Daoy (cell line): Measurements from ENCODE around the genes GFAP, C1QL1 and ARHGAP27.

GRCh38 chr17:44438634-44439009 is 49.2 kb upstream of the ITGA2B start:
- RAMPAGE, long total RNA: no peak

GRCh38 chr17:44453364-44454245 is 49.6 kb downstream of the GPATCH8 start:
- RAMPAGE, long total RNA: no peak

- RAMPAGE, long total RNA: no peak
Measured at GRCh38 chr17:44627681-44628119, 28.6 kb upstream of the MEIOC start.

DNA sequence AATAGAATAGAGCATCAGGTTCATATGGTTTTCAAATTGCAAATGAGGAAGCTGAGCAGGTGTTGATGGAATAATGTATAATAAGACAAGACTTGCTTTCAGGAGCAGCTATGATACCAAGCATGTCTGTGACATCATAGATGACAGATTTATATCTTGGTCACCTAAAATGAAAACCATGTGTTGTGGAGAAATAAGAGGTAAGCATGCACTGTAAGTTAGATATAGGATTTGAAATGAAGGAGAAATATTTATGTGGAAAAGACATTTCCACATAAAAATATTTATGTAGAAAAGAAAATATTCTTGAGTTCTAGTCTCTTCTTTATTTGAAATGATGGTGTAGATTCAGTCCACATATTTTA is 8.7 kb downstream of the MEIOC start:
- RAMPAGE, long total RNA: no peak

DNA sequence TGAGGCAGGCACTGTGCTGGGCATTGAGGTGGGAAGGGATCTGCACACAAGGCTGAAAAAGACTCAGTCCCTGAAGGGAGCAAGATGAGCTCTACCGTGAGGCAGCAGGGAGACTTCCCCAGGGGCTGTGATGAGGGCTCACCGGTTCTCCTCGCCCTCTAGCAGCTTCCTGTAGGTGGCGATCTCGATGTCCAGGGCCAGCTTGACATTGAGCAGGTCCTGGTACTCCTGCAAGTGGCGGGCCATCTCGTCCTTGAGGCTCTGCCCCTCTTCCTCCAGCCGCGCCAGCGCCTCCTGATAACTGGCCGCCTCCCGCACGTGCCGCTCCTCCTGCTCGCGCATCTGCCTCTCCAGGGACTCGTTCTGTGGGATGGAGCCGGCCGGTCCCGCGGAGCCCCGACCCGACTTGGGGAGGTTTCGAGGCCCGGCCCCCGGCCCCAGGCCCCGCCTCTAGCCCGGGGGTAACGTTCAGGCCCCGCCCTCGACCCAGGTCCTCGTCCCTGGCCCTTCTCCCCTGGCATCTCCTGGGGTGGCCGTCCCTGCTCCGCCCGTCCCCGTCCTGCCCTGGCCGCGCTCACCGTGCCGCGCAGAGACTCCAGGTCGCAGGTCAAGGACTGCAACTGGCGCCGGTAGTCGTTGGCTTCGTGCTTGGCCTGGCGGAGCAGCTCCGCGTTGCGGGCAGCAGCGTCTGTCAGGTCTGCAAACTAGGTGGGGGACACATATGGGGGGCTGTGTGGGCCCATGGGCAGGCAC is 4.0 kb downstream of the GFAP start:
- RAMPAGE, long total RNA: no peak

- RAMPAGE, long total RNA: no peak
Measured at GRCh38 chr17:44915302-44915736, at the start of gene GFAP. GFAP (minus strand) TSS chr17:44915500.

GRCh38 chr17:44932568-44933518 is 14.7 kb downstream of the KIF18B start:
- RAMPAGE, long total RNA: no peak

DNA sequence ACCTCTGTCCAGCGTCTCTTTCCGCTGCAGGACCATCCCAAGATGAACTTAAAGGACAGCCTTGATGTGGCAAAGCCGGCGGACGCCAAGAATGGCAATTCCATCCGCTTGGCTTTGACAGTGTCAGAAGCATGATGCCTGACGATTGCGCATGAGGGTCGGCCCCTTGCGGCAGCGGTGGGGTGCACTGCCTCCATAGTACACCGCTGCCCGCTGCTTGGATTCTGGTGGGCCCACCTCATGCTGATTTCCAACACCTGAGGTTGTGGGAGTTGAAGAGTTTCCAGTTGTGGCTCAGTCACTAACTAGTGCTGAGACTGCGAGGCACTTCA is 505 bp upstream of the KIF18B start:
- RAMPAGE, long total RNA: no peak

DNA sequence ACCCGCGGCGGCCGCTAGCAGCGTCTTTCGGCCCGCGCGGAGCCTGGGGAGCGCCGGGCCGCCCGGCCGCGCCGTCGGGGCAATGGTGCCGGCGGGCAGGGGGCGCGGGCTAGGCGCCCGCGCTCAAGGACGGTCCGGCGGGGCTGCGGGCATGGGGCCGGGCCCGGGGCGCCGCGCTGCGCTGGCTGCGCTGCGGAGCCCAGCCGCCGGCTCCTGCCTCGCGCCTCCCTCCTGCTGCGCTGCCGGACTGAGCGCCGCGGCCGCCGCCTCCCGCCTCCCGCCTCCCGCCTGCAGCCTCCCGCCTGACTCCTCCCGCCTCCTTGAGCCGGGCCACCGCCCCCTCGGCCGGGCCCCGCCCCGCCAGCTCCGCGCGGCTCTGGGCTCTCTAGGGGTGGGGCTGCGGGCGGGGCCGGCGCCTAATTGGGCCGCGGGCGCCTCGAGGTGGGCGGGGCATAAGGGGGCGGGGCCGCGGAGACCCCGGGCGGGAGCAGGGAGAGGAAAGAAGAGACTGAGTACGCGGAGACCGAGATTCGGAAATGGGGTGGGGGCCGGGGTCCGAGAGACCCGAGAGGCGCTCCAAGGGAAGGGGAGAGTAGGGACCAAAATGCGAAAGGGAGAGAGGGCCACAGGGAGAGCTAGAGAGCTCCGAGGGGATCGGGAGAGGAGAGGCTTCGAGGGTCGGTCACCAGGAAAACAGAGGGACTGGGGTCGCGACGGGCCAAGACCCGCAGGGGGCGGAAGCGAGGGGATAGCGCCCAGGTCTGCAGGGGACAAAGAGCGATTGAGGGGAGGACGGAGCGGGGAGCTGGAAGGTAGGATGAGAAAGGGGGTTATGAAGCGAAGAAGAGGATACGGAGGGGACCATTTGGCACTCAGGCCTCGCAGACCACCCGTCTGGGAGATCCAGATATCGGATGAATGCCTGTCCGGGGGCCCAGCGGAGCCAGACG is at the start of gene C1QL1:
TSS of gene C1QL1 (minus strand) at position 249 of the 950 bp plus-strand sequence.
- RAMPAGE, long total RNA: no peak

DNA sequence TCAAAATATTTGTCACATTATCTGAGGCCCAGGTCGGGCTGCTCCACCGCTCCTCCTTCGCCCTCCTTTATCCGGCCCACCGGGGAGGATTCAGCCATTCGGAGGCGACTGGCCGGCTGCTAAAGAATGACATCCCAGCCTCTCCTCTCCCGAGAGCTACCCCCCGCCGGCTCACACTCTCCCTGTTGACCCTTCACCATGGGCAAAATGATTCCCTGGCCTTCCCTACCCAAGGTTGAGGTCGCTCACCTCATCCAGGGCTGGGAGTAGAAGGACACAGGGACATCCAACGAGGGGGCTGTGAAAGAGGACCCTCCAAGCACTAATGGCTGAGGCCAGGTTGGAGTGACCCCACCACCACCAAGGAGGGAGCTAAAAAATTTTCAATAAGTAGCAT is 1.4 kb upstream of the C1QL1 start:
- RAMPAGE, long total RNA: no peak

- RAMPAGE, long total RNA: no peak
Measured at GRCh38 chr17:45151229-45152357, 3.3 kb downstream of the HEXIM1 start.

DNA sequence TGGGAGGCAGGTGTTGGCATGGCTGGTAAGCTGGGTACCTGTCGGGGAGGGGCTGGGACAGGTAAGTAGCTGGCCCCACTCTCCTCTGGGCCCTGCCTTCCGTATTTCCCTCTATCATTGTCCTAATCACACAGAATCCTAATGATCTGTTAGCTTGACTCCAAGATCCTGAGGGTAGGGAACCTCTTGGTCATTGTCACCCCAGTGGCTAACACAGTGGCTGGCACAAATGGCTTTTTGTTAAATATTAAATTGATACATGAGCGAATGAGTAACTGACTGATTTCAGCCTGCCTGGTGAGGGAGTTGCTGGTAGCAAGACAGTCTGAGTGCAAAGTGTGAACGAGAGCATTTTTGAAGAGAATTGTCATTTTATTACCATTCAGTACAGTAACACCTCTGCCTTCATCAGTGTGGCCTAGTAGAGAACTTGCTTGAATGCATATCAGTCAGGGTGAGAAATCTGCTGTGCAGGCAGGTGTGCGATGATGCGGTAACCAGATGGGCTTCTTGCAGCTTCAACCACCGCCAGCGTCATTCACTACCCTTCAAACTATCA is 28.8 kb downstream of the HEXIM2 start:
- RAMPAGE, long total RNA: no peak

GRCh38 chr17:45224414-45224950 is 2.8 kb downstream of the FMNL1 start:
- RAMPAGE, long total RNA: no peak

DNA sequence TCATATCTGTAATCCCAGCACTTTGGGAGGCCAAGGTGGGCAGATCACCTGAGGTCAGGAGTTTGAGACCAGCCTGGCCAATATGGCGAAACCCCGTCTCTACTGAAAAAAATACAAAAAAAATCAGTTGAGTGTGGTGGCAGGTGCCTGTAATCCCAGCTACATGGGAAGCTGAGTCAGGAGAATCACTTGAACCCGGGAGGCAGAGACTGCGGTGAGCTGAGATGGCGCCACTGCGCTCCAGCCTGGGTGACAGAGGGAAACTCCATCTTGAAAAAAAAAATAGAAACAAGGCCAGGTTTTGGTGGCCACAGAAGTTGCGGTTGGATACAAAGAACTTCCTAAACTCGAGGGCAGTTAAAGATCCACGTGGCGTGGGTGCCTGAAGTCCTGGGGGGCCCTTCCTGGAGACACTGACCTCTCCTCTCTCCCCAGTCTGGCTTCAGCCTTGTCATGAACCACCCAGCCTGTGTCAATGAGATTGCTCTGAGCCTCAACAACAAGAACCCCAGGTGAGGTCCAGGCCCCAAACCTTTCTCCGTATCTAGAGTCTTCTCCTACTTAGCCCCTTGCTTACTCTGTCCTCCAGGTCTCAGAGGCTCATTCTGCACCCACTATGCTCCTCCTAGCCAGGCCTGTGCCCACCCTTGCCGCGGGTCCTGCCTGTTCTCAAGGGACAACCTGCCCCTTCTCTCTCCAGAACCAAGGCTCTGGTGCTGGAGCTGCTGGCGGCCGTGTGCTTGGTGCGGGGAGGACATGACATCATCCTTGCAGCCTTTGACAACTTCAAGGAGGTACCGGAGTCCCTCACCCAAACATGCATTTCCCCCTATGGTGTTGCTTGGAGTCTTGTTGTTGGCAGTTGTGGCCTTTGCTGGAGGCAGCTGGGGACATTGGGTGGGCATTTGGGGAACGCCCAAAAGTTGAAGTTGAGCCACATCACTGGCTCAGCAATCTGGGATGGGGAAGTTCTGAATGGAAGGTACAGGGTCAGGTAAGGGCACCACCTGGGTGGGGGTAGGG is 15.5 kb downstream of the FMNL1 start:
- RAMPAGE, long total RNA: no peak

DNA sequence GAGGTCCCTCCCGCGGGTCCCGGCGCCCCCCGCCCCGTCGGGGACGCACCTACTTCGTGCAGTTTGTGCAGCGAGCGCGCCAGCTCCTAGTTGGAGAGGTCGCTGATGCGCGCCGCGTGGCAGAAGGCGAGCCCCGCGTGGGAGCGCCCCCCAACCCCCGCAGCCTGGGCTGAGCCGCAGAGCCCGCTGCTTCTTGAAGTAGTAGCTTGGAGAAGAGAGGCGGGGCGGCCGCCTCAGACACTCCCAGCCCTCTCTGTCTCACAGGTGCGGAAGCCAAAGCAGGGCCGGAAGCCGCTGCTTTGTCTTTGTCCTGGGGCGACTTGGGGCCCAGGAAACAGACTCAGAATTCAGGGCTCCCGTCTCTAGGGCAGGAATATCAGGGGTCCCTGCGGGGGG is 13.8 kb downstream of the SPATA32 start:
- RAMPAGE, long total RNA: no peak

GRCh38 chr17:45273365-45274389 is 11.8 kb upstream of the SPATA32 start:
- RAMPAGE, long total RNA: no peak

- RAMPAGE, long total RNA: no peak
Measured at GRCh38 chr17:45291189-45291709, 25.6 kb downstream of the MAP3K14 start.

DNA sequence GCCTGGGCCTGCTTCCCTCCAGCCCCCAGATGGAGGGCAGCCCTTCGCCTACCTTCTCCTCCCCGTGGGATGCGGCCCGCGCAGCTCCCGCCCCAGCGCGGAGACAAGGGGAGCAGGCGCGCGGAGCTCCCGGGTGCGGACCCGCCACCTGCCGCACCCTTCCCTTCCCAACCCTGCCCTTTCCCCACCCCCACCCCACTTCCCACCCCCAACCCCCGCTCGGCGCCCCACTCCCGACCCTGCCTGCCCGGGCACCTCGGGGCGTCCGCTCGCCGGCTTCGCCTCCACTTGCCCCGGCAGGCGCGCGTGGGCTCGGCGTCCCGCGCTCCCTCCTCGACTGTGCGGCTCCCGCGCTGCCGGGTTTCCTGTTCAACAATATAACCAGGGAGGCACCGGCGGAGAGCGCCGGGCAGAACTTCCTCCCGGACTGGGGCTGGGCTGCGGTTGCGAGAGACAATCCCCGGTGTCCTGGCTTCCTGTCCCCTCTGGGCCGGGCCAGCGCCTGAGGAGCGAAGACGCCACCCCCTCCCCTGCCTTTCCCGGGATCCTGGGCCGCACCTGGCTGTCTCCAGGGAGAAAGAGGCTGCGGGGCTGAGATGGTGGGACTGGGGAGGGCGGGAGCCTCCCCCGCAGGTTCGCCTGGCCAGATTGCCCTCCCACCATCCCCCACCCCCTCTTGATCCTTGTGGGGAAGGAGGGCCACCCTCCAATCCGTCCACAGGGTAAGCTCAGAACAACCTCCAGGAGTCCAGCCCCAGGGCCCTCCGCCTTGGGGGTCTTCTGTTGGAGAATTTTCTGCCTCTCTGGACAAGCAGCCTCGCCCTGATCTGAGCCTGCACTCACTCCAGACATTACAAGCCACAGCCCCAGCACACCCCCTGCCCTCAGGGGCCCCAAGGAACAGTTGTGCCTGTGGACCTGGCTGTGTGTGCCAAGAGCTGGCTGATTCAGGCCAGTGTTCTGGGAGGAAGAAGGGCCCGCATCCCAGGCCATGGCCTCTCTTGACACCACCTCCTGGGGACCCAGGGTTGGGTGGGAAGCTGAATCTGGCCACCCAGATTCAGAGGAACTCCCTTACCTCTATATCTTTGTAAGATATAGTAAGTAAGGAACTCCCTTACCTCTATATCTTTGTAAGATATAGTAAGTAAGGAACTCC is at the start of gene ARHGAP27:
TSS of gene ARHGAP27 (minus strand) at position 374 of the 1,159 bp plus-strand sequence.
- RAMPAGE, long total RNA: no peak

DNA sequence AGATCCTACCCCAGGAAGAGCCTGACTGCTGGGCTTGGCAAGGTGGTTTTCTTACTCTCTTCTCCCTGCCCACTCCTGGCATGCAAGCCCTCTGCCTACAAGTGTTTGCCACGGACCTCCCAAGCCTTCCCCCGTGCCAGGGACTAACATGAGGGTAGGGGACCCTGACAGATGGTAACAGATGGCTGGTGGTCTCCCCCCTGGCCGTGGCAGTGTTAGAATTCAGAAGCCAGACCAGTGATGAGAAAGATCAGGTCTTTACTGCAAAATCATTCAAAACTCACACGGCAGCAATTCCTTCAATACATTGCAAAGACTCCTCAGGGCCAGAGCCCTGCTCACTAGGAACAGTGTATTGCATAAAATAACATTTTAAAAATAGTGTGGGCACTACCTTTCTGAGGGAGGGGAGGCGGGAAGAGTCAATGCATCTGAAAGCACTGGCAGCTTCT is 3.0 kb upstream of the ARHGAP27 start:
- RAMPAGE, long total RNA: no peak

DNA sequence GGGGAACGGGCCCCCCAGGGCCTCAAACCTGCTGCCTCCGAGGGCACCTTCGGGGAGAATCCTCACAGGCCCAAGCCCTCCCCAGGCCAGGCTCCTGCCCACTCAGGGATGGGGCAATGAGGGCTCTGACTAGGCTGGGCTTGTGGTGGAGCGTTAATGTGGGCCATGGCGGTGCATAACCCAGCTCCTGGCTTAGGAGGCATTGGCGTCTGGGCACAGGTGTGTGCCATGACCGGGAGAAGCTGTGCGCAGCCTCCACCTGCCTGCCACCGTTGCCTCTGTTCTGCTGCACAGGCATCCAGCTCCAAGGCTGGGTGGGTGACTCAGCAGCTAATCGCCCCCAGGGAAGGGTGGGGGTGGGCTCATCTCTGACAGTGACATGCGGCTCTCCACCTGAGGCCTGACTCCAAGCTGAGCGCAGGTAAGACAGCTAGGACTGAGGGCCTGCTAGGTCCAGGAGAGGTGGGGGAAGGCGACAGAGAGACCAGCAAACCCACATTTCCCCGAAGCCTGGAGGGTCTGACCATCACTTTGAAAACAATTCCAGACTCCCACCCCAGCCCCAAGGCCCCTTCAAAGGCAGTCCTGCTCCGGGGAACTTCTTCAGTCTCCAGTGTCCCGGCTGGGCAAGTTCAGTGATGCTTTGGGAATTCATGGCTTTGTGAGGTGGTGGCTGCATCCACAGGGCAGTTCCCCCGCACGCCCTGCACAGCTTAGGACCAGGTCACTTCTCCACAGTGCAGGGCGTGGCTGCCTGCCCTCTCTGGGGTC is 3.6 kb upstream of the ARHGAP27 start:
- RAMPAGE, long total RNA: no peak